AG04450 (cell line): ENCODE results near the gene AOC1.

DNA sequence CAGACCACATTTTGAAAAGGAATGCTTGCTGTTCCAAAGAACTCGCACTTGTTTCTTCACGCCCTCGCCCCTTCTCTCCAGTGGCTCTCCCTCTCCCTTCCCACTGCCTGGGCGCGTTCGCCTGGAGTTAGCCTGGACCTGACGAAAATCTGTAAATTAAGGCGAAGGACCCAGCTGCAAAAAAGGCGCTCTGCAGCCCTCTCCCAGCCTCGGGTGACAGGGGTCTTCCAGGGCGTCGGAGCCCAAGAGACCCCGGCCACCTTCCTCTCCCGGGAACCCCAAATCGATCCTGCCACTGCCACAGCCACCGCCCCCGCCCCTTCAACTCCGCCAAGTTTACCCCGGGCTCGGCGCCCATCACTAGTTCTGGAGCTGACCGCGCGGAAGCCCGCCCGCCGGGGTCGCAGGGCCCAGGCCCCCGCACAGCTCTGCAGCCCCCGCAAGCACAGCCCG lies 435 bp downstream of the PDIA4 start:
- CAGE, long polyA plus RNA = no peak
- RRBS = 2% methylated on average over 17 of the region's 31 CpGs

DNA sequence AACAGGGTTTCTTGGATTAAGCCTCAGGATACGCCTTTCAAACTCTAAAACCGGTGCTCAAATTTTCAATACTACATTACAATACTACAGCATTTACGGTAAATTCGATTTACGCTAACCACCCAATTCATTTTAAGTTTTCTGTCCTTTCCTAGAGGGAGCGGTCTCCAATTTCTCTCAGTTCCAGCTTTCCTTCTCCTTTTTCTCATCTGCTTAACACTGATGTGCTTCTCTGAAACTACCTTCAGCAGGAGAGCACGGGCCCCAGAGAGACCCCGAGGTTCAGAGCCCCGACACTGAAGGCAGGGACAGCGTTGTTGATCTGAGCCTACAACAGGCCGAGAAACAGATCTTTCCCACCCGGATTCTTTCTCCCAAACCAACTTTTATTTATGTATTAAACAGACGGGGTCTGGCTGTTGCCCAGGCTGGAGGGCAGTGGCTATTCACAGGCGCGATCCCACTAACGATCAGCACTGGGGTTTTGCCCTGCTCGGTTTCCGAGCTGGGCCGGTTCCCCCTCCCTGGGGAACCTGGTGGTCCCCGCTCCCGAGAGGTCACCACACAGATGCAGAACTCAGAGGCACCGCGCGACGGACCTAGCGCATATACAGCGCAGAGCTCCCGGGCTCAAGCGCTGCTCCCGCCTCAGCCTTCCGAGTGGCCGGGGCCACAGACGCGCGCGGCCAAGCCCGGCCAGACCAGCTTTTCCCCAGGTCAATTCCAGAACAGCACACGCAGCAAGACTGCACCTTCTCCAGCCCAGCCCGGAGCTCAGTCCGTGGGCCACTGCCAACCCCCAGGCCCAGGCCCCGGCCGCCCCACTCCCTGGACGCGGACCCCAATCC lies 610 bp downstream of the ZNF425 start:
- CAGE, long polyA plus RNA = no peak
- RRBS = 2% methylated on average over 15 of the region's 44 CpGs

DNA sequence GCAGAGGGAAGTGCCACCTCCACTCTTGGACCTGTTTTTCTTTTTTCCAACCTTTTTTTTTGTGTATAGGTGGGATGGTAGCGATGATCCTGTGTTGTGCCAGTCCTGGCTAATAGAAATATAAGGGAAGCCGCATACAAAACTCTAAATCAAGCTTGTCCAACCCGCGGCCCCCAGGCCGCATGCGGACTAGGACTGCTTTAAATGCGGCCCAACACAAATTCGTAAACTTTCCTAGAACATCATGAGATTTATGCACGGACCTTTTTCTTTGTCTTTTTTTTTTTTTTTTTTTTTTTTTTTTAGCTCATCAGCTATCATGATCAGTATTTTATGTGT lies 1.3 kb downstream of the ZNF398 start:
- CAGE, long polyA plus RNA = no peak
- RRBS = no CpG with 5 or more reads among the region's 9 CpGs

GRCh38 chr7:149210428-149211365 lies 15.4 kb downstream of the ZNF282 start:
- CAGE, long polyA plus RNA = no peak
- RRBS = no CpG with 5 or more reads among the region's 15 CpGs

GRCh38 chr7:149321853-149322565 lies 60.0 kb downstream of the ZNF783 start:
- CAGE, long polyA plus RNA = no peak
- RRBS = no CpG with 5 or more reads among the region's 12 CpGs

GRCh38 chr7:149375600-149376128 lies 85.2 kb downstream of the ZNF777 start:
- CAGE, long polyA plus RNA = no peak
- RRBS = no CpG with 5 or more reads among the region's 3 CpGs

- CAGE, long polyA plus RNA = no peak
- RRBS = no CpG with 5 or more reads among the region's 4 CpGs
Measured at GRCh38 chr7:149564414-149564878, 66.8 kb upstream of the ZNF746 start.

DNA sequence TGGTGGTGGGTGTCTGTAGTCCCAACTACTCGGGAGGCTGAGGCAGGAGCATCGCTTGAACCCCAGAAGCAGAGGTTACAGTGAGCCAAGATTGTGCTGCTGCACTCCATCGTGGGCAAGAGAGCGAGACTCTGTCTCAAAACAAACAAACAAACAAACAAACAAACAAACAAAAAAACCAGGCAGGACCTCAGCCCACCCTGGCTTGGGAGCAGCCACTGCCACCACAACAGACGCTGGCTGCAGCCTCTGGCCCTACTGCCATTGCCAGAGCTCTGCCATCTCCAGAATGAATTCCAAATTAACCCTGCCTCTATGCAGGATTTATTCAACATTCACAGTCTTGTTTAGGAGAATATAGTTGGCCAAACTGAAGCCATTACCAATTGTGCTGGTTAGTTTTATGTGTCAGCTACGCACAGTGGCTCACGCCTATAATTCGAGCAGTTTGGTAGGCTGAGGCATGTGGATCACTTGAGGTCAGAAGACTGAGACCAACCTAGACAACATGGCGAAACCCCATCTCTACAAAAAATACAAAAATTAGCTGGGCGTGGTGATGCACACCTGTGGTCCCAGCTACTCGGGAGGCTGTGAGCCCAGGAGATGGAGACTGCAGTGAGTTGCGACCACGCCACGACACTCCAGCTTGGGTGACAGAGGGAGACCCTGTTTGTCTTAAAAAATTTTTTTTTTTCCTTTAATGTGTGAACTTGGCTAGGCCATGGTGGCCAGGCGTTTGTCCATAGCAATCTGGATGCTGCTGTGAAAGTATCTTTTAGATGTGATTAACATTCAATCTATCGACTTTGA lies 103.2 kb upstream of the KRBA1 start:
- CAGE, long polyA plus RNA = no peak
- RRBS = no CpG with 5 or more reads among the region's 16 CpGs

DNA sequence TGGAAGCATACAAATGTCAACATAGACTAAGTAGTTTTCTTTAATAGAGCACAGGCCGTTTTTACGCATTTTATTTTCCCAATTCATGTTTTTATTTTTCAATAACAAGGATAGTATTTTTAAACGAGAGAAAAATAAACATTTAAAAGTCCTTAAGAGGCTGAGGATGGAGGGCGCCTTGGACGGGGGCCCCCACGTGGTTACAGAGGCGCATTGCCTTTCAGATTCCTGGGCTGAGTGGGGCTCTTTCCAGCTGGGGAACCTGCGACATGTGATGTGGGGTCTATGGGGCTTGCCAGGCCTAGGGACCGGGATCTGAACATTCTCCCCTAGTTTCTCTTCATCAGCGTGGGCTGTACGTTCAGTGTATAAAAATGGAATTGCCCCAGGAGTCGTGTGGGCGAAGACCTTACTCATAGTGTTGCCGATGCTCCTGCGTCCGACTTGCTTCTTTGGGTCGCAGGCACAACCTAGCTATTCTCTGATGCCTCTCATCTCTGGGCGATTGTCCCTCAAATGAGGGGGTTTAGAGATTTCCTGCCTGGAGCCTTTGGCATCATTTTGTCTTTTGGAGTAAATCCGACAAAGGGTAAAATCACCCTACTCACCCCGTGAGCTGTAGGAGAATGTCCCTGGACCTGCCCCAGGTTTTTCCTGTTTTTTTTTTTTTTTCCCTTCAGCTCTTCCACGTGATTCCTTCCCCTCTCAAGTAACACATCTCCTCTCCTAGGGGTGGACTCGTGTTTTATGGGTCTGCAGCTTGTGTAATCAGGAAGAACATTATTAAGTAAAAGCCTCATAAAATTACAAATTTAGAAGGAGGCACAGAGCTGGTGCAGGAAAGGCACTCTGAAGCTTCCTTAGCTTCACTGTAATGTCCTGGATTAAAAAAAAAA lies 89.0 kb upstream of the KRBA1 start:
- CAGE, long polyA plus RNA = no peak
- RRBS = no CpG with 5 or more reads among the region's 22 CpGs

DNA sequence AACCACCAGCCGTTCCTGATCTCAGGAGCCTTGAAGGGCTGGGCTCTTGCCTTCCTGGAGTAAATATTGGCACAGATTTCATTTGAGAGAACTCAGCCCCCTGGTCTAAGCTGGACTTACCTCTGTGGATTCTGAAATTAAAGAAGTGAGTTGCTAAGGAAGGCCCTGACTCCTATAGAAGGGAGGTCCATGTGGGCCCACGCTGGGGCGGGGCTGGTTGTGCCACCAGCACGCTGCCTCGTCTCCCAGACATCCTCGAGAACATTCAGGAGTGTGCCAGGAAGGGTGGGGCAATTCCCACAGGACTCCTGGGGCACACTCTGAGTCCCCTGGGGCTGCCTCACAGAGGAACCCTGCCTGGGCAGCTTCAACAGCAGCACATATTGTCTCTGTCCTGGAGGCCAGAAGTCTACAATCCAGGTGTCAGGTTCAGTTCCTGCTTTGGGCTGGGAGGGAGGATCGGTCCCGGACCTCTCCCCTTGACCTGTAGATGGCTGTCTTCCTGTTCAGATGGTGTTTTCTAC lies 19.7 kb downstream of the KRBA1 start:
- CAGE, long polyA plus RNA = no peak
- RRBS = no CpG with 5 or more reads among the region's 8 CpGs

GRCh38 chr7:149774816-149775171 lies 1.4 kb upstream of the ZNF467 start:
- CAGE, long polyA plus RNA = no peak
- RRBS = 48% methylated on average over 1 of the region's 11 CpGs

GRCh38 chr7:149775985-149776970 lies 2.9 kb upstream of the ZNF467 start:
- CAGE, long polyA plus RNA = no peak
- RRBS = 5% methylated on average over 3 of the region's 30 CpGs

GRCh38 chr7:149791427-149791673 lies 18.0 kb upstream of the ZNF467 start:
- CAGE, long polyA plus RNA = no peak
- RRBS = no CpG with 5 or more reads among the region's 6 CpGs

DNA sequence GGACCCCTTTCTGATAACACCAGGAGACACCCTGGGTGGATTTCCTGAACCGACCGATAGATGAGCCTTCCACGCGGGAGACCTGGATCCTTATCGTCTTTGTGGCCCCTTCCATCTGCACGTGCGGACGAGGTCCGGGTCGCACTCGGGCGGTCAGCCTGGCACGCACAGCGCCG lies 455 bp upstream of the LRRC61 start:
- CAGE, long polyA plus RNA = no peak
- RRBS = 40% methylated on average over 7 of the region's 15 CpGs

DNA sequence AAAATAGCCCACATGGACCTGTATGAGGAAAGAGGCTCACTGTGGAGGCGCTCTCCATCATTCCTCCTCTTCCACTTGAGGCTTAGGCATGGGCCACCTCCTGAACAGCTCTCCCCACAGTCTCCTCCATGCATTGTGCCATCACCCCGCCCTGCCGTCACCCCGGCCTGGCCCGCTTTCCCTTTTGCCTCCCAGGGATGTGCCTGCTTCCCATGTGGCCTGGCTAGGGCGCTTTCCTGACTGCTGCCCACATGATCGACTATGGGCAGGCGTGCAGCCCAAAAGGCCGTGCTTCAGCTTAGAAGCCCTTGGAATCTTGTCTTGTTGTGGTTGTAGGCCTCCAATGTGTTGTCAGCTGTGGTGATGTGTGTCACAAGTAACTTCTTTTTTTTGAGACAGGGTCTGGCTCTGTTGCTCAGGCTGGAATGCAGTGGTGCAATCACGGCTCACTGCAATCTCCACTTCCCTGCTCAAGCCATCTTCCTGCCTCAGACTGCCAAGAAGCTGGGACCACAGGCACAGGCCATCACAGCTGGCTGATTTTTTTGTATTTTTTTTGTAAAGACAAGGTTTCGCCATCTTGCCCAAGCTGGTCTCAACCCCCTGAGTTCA lies 1.9 kb upstream of the ACTR3C start:
- CAGE, long polyA plus RNA = no peak
- RRBS = no CpG with 5 or more reads among the region's 11 CpGs

GRCh38 chr7:150379742-150380508 lies 795 bp downstream of the ZNF775 start:
- CAGE, long polyA plus RNA = no peak
- RRBS = no CpG with 5 or more reads among the region's 20 CpGs

GRCh38 chr7:150465449-150465856 lies 15.0 kb downstream of the GIMAP8 start:
- CAGE, long polyA plus RNA = no peak
- RRBS = no CpG with 5 or more reads among the region's 3 CpGs

- CAGE, long polyA plus RNA = no peak
- RRBS = no CpG with 5 or more reads among the region's 11 CpGs
Measured at GRCh38 chr7:150515562-150516347, 1.1 kb downstream of the GIMAP7 start.

DNA sequence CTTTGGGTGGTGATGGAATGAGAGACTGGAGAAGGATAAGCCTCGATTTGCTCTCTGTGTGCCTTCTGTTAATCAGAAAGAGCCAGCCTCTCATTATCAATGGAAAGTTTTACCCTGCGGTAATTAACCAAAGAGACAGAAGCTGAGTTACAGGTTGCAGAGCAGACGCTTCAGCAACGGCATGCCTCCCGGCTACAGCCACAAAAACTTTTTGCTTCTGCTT lies 18.0 kb downstream of the GIMAP4 start:
- CAGE, long polyA plus RNA = no peak
- RRBS = no CpG with 5 or more reads among the region's 5 CpGs

- CAGE, long polyA plus RNA = no peak
- RRBS = no CpG with 5 or more reads among the region's 6 CpGs
Measured at GRCh38 chr7:150852328-150852695, at the start of gene AOC1. Gene AOC1 (plus strand): TSS chr7:150852517.